ENCODE data around the genes BMPR1A and SNCG.

GRCh38 chr10:84451808-84452345, 123.5 kb downstream of the CCSER2 start:
CAGE:
- cytosol, long polyA minus RNA, result no peak
- cytosol, long polyA plus RNA, result no peak
- long polyA plus RNA, result no peak
- nucleus, long polyA minus RNA, result no peak
- nucleus, long polyA plus RNA, result no peak

CAGE:
- cytosol, long polyA minus RNA, result no peak
- cytosol, long polyA plus RNA, result no peak
- long polyA plus RNA, result no peak
- nucleus, long polyA minus RNA, result no peak
- nucleus, long polyA plus RNA, result no peak
These were observed 509.5 kb downstream of the CCSER2 start for GRCh38 chr10:84837874-84838299.

DNA sequence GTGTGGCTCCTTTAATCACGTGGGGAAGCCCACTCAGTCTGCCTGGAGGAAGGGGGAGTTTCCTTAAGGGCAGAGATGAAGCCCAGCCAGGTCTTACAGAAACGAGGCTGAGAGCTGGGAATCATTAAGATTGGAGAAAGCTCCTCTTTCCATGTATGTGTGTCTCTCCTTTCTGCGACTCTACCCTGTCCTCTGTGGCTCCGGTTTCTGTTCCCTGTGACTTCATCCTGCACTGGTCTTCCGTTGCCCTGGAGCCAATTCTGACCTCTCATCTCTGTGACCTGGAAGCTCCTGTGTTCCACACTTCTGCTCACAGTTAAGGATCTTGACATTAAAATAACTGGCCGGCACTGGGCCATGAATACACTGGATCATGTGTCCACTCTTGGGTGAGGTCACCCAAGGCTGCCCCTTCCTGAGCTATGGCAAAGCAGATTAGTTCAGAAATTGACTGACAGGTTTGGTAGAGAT, 36.4 kb upstream of the GRID1 start:
CAGE:
- cytosol, long polyA minus RNA, result no peak
- cytosol, long polyA plus RNA, result no peak
- long polyA plus RNA, result no peak
- nucleus, long polyA minus RNA, result no peak
- nucleus, long polyA plus RNA, result no peak

DNA sequence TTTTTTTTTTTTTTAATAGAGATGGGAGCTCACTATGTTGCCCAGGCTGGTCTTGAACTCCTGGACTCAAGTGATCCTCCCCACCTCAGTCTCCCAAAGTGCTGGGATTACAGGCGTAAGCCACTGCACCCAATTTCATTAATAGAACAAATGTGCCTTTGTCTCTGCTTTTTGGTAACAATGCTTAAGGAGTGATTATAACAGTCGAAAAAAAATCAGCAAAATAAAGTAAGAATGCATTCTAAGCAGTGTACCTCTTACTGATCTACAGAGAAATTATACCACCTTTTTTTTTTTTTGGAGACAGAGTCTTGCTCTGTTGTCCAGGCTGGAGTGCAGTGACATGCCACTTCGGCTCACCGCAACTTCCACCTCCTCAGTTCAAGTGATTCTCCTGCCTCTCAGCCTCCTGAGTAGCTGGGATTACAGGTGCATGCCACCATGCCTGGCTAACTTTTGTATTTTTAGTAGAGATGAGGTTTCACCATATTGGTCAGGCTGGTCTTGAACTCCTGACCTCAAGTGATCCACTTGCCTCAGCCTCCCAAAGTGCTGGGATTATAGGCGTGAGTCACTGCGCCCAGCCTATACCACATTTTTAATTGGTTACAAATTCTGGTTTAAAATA, 70.4 kb downstream of the WAPL start:
CAGE:
- cytosol, long polyA minus RNA, result no peak
- cytosol, long polyA plus RNA, result no peak
- long polyA plus RNA, result no peak
- nucleus, long polyA minus RNA, result no peak
- nucleus, long polyA plus RNA, result no peak

CAGE:
- cytosol, long polyA minus RNA, result no peak
- cytosol, long polyA plus RNA, result no peak
- long polyA plus RNA, result no peak
- nucleus, long polyA minus RNA, result start-site peak on the plus strand at chr10:86756650-86756682, 19 reads
- nucleus, long polyA plus RNA, result no peak
These were observed at the start of gene BMPR1A for GRCh38 chr10:86756384-86757213. BMPR1A (plus strand) TSS chr10:86756619.

DNA sequence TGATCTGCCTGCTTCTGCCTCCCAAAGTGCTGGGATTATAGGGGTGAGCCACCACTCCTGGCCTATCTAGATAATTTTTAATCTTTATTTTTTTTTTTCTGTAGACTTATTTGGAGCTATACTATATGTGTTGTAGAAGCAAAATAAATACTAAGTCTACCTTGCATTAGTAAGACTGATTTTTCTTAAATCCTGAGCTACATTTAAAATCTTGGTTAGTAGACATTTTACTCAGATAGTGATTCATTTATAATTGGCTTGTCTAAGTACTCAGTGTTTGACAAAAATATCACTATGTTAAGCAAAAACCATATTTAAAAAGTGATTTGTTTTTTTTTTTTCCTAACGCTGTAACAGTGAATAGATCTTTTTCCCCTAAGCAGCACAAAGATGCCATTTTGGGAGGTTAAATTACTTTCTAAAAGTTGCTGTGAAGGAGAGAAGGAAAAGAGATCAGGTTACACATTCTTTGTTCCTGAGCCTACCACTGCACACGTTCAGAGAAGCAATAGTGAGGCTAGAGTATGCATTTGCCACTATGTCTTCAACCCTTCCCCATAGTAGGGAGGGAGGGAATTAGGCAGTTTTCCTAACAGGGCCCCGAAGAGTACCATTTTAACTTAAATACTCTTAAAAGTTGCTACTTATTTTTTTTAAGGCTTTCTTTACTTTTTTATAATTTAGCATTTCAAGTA, 38.8 kb downstream of the BMPR1A start:
CAGE:
- cytosol, long polyA minus RNA, result no peak
- cytosol, long polyA plus RNA, result no peak
- long polyA plus RNA, result no peak
- nucleus, long polyA minus RNA, result no peak
- nucleus, long polyA plus RNA, result no peak

GRCh38 chr10:86868301-86868710, 89.1 kb downstream of the MMRN2 start:
CAGE:
- cytosol, long polyA minus RNA, result no peak
- cytosol, long polyA plus RNA, result no peak
- long polyA plus RNA, result no peak
- nucleus, long polyA minus RNA, result no peak
- nucleus, long polyA plus RNA, result no peak

CAGE:
- cytosol, long polyA minus RNA, result start-site peak on the plus strand at chr10:86958583-86958616, 12 reads
- cytosol, long polyA plus RNA, result start-site peak on the plus strand at chr10:86958593-86958615, 140 and 48 reads in 2 replicates
- long polyA plus RNA, result start-site peak on the plus strand at chr10:86958580-86958631, 146 and 197 reads in 2 replicates
- nucleus, long polyA minus RNA, result no peak
- nucleus, long polyA plus RNA, result no peak
These were observed at the start of gene SNCG for GRCh38 chr10:86958208-86958710. SNCG (plus strand) TSS chr10:86958599.

CAGE:
- cytosol, long polyA minus RNA, result no peak
- cytosol, long polyA plus RNA, result no peak
- long polyA plus RNA, result no peak
- nucleus, long polyA minus RNA, result no peak
- nucleus, long polyA plus RNA, result no peak
These were observed 11.8 kb upstream of the FAM25A start for GRCh38 chr10:87008255-87008754.

DNA sequence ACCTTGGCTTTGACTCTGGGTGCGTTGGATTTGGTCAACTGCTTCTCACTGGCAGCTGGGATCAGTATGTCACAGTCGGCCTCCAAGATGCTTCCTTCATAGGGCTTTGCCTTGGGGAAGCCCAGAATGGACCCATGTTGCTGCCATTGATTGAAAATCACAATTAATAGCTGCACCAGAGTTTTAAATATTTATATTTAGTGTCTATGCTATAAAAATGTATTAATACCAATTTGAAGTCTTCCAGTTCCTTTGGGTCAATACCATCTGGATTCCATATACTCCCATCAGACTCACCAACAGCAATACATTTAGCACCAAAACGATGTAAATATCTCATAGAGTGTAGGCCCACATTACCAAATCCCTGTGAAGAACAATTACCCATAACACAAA, 34.0 kb downstream of the GLUD1 start:
CAGE:
- cytosol, long polyA minus RNA, result no peak
- cytosol, long polyA plus RNA, result no peak
- long polyA plus RNA, result no peak
- nucleus, long polyA minus RNA, result no peak
- nucleus, long polyA plus RNA, result no peak

DNA sequence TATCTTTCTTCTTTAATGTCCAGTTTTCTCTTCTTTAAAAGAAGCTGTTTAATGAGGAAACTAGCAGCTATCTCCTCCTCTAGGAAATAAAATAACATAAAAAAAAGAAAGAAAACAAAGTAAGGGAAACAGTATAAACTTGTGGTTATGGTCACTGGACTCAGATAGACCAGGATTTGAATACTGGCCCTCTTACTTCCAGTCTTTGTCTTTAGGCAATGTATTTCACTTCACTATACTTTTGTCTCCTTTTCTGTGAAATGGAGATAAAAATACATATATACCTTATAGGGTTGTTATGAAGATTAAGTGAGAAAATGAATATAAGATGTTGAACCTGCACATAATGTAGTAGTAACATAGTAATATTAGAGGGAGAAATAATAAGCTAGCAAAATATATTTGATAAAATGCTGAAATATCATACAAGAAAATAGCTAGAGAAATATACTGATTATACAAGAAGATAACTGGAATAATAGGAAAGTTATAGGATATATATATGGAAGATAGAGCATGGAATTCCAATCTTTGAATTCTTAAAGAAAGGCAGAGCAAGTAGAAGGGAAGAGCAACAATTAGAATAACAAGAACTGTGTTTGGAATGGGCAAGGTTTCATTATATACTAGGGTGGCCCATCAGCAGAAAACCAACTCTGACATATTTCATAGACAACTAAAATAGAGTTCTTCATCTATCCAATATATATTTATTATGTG, 63.8 kb downstream of the SHLD2 start:
CAGE:
- cytosol, long polyA minus RNA, result no peak
- cytosol, long polyA plus RNA, result no peak
- long polyA plus RNA, result no peak
- nucleus, long polyA minus RNA, result no peak
- nucleus, long polyA plus RNA, result no peak

DNA sequence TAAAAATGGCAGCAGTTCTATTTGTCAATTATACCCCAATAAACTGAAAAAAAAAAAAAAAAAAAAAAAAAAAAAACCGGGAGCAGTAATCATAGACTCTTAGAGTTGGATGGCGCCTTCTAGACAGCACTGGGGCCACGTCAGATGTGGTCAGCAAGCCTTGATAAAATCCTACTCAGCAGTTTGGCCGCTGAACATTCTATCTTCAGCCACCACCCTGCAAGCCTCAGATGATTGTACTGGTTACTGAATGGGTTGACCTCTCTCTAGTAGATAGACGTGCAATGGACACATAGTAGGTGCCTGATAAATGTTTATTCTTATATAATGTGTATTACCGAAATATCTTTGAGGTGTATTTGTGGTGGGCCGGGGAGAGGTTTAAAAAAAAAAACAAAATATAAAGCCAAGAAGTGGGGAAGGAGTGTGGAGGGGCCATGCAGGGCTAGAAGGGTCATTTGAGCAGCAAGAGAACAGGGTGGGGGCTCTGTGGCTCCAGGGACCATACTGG, 1.1 kb downstream of the PAPSS2 start:
CAGE:
- cytosol, long polyA minus RNA, result no peak
- cytosol, long polyA plus RNA, result no peak
- long polyA plus RNA, result no peak
- nucleus, long polyA minus RNA, result no peak
- nucleus, long polyA plus RNA, result no peak

CAGE:
- cytosol, long polyA minus RNA, result no peak
- cytosol, long polyA plus RNA, result no peak
- long polyA plus RNA, result no peak
- nucleus, long polyA minus RNA, result no peak
- nucleus, long polyA plus RNA, result no peak
These were observed 10.7 kb downstream of the PAPSS2 start for GRCh38 chr10:87670243-87670837.

CAGE:
- cytosol, long polyA minus RNA, result no peak
- cytosol, long polyA plus RNA, result no peak
- long polyA plus RNA, result no peak
- nucleus, long polyA minus RNA, result no peak
- nucleus, long polyA plus RNA, result no peak
These were observed 2.2 kb downstream of the PTEN start for GRCh38 chr10:87865558-87866143.

DNA sequence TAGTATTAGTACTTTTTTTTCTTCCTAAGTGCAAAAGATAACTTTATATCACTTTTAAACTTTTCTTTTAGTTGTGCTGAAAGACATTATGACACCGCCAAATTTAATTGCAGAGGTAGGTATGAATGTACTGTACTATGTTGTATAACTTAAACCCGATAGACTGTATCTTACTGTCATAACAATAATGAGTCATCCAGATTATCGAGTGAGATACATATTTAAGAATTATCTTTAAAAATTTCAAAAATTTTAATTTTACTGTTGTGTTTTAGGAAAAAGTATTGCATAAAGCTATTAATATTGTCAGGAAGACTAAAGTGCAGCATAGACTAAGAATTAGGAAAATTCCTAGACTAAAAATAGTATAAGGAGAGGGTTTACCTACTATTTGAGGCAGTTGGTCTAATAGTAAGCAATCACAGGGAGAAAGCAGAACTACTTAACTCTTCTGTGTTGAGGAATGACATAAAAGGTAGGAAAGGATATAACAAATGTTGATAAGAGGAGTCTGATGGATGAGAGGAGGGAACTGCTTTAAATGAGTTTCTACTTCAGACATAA, 67.6 kb downstream of the PTEN start:
CAGE:
- cytosol, long polyA minus RNA, result no peak
- cytosol, long polyA plus RNA, result no peak
- long polyA plus RNA, result no peak
- nucleus, long polyA minus RNA, result no peak
- nucleus, long polyA plus RNA, result no peak

GRCh38 chr10:88027523-88027991, 164.1 kb downstream of the PTEN start:
CAGE:
- cytosol, long polyA minus RNA, result no peak
- cytosol, long polyA plus RNA, result no peak
- long polyA plus RNA, result no peak
- nucleus, long polyA minus RNA, result no peak
- nucleus, long polyA plus RNA, result no peak

DNA sequence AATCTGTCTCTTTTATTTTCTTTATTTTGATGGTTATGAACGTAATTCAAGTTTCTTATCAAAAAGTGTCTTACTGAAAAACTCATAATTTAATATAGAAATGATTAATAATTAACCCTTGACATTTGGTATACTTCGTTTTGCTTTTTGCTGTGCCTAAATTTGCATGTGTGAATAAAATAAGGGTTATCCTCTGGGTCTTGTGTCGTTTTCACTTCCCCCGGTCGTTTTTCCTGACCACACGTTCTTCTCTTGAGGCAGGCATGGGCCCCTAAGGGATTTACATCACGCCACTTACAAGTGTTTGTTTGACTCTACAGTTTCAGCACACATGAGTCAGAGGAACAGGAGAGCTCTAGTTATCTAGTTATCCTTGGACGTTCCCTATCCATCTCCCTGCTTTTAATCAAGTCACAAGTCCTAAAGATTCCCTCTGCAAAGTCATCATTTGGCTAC, 206.6 kb downstream of the PTEN start:
CAGE:
- cytosol, long polyA minus RNA, result no peak
- cytosol, long polyA plus RNA, result no peak
- long polyA plus RNA, result no peak
- nucleus, long polyA minus RNA, result no peak
- nucleus, long polyA plus RNA, result no peak

DNA sequence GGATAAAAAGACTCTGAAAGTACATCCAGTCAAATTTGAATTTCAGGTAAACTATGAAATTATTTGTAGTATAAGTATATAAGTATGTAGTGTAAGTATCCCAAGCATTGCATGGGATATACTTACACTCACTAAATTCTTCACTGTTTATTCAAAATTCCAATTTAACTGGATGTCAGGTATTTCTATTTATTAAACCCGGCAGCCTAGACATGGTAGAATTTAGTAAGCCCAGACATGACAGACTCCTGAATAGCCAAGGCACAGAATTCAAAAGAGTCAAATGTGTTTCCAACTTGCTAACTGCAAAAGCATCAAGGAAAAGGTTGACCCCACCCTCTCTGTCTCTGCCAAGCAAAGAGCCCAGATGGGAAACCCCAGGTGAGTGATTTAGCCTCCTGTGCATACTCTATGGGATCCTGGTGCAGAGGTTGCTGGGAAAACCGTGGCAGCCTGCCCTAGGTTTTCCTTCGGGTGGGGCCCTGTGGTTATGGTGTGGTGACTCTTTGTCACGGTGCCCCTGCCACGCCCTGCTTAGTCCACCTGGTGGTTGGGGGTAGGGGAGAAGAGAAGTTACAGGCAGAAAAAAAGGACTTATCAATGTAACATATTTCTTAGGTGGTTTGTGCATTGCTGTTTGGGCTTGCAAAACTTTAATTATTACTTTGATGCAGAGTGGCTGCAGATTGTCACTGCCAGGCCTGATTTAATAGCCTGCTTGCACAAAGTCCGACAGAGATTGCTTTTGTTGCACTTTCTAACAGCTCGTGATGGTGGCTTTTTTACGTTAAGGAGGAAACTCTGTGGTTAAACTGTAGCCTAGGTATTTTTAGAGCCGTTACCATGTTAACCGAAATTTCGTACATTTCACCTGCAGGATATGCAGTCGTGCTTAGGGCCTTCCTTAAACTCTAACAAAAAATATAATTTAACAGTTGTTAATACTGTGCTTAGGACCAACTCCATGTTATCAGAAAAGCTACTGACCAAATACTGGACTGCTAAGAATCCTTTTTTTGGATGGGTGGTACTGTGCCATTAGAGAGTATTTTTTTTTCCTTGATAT, 197.5 kb downstream of the RNLS start:
CAGE:
- cytosol, long polyA minus RNA, result no peak
- cytosol, long polyA plus RNA, result no peak
- long polyA plus RNA, result no peak
- nucleus, long polyA minus RNA, result no peak
- nucleus, long polyA plus RNA, result no peak

CAGE:
- cytosol, long polyA minus RNA, result no peak
- cytosol, long polyA plus RNA, result no peak
- long polyA plus RNA, result no peak
- nucleus, long polyA minus RNA, result no peak
- nucleus, long polyA plus RNA, result no peak
These were observed 62.0 kb downstream of the RNLS start for GRCh38 chr10:88521092-88521601.

GRCh38 chr10:88728362-88729004, 22.4 kb downstream of the LIPK start:
CAGE:
- cytosol, long polyA minus RNA, result no peak
- cytosol, long polyA plus RNA, result no peak
- long polyA plus RNA, result no peak
- nucleus, long polyA minus RNA, result no peak
- nucleus, long polyA plus RNA, result no peak